Tongue (tissue), 2 donors: ENCODE measurements around a stretch of chr9.

DNA sequence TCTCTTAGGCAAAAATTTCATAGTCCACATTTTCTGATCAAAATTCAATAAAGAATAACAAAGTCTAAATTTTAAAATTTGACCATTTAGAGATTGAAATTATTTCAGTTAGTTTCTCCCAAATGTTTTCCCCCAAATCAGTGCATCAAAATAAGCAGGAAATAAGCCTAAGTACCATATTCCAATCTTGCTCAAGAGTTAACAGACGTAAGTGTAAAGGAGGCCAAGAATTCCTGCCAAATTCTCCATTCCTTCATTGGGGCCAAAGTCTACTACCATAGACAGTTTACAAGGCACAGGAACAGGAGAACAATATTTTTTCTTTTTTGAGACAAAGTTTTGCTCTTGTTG, 128.1 kb downstream of the MAPKAP1 start:
- RAMPAGE, long total RNA: no peak

GRCh38 chr9:125585513-125586330, 121.3 kb downstream of the MAPKAP1 start:
- RAMPAGE, long total RNA: no peak

DNA sequence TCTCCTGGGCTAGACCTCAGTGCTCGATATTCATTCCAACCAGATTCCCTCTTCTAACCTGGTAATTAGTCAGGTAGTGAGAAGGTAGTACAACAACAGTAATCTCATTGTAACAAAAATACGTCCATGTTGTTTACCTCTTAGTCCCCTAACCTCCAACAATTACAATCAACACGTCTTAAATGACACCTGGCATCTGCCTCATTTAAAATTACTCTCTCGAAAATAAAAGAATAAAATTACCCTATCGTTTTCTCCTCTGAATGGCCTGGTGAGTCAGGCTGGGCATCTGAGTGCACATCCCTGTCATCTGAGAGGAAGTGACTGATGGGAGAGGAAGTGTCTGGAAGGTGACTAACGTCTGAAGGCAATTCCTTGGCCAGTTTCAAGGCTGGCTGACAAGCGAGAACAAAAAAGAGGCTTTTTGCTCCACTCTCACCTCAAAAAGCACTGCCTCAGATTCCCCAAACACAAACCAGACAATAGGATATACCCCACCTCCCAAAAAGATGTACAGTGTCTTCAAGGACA, 57.7 kb downstream of the MAPKAP1 start:
- RAMPAGE, long total RNA: no peak

- RAMPAGE, long total RNA: no peak
Measured at GRCh38 chr9:125672323-125672692, 34.7 kb downstream of the MAPKAP1 start.

DNA sequence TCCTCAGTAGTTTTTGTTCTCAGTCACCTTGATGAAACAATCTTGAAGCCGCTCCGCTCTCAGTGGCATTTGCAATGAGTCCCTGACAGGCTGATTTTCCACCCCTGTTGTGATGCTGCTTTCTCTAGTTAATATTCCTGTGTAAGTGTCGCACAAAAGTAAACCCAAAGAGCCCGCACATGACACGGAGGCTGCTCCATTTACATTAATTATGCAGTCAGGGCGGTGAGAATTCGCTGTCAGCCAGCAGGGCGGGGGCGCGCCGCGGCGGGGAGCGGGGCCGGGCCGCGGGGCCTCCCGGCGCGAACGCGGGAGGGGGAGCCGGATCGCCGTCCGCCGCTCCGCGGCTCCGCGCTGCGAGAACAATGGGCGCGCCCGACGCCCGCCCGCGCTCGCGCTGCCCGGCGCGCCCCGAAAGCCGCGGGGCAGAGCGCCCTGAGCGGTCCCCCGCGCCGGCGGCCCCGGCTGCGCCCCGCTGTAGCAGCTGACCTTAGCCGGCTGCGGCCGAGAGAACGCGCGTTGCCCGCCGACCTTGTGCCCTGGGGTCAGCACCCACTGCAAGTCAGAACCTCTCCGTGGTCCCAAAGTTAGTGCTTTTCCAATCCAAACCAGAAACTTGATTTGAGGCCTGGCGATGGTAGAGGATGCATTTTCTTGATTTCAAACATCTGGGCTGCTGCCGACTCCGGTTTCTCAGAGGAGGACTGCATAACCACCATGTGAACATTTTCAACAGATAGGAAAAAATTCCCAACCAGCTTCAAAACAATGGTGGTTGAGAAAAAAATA, 142.5 kb downstream of the PBX3 start:
- RAMPAGE, long total RNA: no peak

GRCh38 chr9:126396832-126397541, 70.4 kb downstream of the MVB12B start:
- RAMPAGE, long total RNA: no peak

GRCh38 chr9:126617597-126618149, 3.9 kb downstream of the LMX1B start:
- RAMPAGE, long total RNA: no peak

- RAMPAGE, long total RNA: no peak
Measured at GRCh38 chr9:126705119-126705657, 91.5 kb downstream of the LMX1B start.

- RAMPAGE, long total RNA: no peak
Measured at GRCh38 chr9:126993888-126994689, 79.5 kb downstream of the RALGPS1 start.

- RAMPAGE, long total RNA: no peak
Measured at GRCh38 chr9:127021684-127022161, 100.7 kb downstream of the ANGPTL2 start.

- RAMPAGE, long total RNA: no peak
Measured at GRCh38 chr9:127121222-127121882, 1.1 kb downstream of the ANGPTL2 start.

GRCh38 chr9:127128223-127129265, 6.1 kb upstream of the ANGPTL2 start:
- RAMPAGE, long total RNA: no peak

DNA sequence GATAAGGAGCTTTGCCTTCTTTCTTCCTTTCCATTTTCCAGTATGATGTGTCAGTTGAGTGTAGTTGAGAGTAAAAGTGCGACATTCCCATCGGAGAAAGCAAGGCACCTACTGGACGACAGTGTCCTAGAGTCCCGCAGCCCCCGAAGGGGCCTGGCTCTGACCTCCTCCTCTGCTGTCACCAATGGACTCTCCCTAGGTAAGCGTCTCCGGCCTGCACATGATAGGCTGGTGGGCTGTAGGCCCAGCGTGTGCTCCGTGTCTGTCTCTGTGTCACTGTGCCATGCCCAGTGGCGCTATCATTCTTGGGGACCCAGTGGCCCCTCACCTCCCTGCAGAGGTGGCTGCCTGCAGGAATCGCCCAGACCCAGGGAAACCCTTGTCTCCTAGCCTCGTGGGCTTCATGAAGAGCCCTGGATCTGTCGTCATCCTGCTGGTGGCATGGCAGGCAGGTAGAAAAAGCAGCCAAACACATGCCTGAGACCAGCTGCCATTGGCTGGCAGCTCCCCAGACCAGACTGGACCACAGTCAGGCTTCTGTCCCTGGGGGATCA, 68.1 kb upstream of the GARNL3 start:
- RAMPAGE, long total RNA: no peak

- RAMPAGE, long total RNA: no peak
Measured at GRCh38 chr9:127224093-127224751, 40.4 kb upstream of the GARNL3 start.

GRCh38 chr9:127361523-127362076, 35.4 kb upstream of the SLC2A8 start:
- RAMPAGE, long total RNA: no peak

DNA sequence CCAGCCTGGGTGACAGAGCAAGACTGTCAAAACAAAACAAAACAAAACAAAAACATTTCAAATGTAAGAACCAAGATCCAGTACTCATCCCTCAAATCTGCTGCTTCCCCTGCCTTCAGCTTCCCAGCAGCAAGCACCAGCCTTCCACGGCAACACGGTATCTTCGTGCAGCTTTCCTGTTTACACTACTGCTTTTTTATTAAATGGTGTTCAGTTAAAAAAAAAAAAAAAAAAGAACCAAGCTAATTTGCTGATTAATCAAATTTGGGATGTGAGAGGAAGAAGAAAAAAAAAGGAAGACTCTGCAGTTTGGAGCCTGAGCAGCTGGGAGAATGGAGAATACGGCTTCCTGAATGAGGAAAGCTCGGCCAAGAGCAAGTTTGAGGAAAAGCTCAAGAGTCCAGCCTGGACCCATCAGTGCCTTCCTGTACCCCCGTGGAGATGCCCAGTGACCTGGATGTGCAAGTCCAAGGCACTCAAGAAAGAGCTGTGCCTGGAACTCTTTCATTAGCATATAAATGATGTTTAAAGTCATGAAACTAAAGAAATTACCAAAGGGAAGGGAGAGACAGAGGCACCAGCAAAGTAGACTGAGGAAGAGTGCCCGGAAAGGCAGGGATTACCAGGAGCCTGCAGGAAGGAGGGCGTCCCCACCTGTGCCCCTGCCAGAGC, 27.9 kb upstream of the SLC2A8 start:
- RAMPAGE, long total RNA: no peak

DNA sequence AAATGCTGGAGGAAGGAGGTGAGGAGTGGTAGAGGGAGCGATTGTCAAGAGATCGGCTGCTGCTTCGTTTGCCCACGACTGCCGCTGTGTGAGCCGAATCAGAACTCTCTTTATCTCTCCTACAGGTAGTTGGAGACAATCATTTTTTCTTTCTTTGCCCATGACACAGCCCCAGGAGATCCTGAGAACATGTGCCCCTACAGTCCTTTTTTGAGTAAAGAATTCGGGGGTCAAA, 521 bp downstream of the ZNF79 start:
- RAMPAGE, long total RNA: no peak

GRCh38 chr9:127447326-127448508, 3.5 kb downstream of the RPL12 start:
- RAMPAGE, long total RNA: no peak

GRCh38 chr9:127493592-127494060, 42.3 kb downstream of the LRSAM1 start:
- RAMPAGE, long total RNA: no peak

GRCh38 chr9:127541827-127542346, 27.0 kb downstream of the NIBAN2 start:
- RAMPAGE, long total RNA: no peak